Islet of Langerhans (tissue), 1 donor: Measurements from ENCODE around the genes RNF217, HDDC2 and HEY2.

GRCh38 chr6:124244340-124244786 is 440.7 kb downstream of the NKAIN2 start:
- RRBS: no CpG with 5 or more reads among the region's 5 CpGs

DNA sequence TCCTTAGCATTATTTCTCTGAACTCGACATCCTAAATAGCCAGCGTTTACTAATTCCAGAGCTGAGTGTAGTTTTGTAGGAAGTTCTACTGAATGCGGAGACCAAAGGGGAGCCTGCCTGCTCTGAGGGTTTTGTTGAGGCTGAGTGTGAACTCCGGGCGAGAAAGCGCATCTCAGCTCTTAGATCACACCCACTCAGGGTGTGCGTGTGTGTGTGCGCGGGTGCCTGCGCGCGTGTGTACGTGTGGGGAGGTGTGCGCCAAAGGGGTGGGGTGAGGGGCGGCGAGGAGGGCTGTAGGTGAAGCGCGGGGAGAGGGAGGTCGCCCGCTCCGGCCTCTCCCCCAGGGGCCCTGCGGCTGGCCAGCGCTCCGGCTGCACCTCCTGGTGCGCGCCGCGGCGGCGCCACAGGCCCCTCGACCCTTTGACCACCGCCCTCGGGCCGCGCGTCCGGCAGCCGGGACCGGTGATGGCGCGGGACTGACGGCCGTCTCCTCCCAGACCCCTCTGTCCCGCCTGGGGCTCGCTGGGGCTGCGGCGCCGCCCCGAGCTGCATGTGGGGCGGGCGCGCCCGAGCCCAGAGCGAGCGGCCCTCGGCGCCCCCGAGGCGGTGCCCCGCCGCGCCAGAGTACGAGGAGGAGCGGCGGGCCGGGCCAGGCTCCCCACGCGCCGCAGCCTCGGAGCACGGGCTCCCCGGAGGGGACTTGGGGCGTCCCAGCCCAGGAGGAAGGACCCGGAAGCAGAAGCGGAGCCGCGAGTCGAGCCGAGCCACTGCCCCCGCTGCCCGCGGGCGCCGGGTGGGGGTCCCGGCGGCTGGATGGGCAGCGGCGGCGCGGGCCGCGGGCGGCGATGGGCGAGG is at the start of gene RNF217:
Gene RNF217 (plus strand): TSS at position 738 of the 855 bp plus-strand sequence.
- RRBS: 3% methylated on average over 36 of the region's 95 CpGs

GRCh38 chr6:125205968-125206402 is 52.4 kb downstream of the TPD52L1 start:
- RRBS: no CpG with 5 or more reads among the region's 2 CpGs

- RRBS: 3% methylated on average over 35 of the region's 66 CpGs
Observed at GRCh38 chr6:125301459-125302550, at the start of gene HDDC2. HDDC2 (minus strand) TSS chr6:125301967.

DNA sequence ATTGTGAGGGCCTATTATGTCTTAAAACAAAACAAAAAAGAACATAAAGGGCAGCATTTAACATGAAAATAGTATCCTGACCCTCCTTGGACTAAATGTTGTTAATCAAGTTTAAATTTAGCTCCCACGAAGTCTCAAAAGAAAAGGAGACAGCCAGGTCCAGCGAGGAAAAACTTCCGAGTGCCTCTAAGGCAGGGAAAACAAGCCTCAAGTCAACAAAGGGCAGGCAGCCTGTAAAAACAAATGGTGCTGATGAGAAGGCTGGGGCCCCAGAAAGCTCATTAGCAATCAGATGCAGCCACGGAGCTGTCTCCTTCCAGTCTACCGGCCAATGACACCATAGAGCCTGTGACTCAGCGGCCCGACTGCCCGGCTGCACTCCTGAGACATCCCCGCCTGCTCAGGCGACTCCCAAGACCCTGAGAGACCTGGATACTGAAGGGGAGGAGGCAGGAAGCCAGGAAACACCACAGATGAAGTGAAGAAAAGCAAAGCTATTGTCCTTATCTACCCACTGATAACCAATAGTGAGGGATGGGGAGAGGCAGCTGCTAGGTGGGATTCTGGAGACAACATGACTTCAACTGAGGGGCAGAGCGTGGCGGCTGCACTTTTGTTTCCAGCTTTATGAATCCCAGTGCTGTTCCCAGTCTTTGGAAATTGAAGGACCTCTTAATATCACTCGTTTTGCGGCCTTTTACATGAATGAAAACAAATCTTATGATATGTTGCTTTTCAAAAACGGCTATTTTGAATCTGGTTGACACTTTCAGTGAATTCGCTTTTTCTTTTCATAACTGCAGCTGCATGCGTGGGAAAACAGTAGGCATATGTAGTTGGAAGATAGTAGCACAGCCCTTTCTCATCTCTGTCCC is 120.2 kb upstream of the HDDC2 start:
- RRBS: 19% methylated on average over 4 of the region's 17 CpGs

- RRBS: 3% methylated on average over 22 of the region's 66 CpGs
Observed at GRCh38 chr6:125749579-125750272, at the start of gene HEY2. HEY2 (plus strand) TSS chr6:125749632.

DNA sequence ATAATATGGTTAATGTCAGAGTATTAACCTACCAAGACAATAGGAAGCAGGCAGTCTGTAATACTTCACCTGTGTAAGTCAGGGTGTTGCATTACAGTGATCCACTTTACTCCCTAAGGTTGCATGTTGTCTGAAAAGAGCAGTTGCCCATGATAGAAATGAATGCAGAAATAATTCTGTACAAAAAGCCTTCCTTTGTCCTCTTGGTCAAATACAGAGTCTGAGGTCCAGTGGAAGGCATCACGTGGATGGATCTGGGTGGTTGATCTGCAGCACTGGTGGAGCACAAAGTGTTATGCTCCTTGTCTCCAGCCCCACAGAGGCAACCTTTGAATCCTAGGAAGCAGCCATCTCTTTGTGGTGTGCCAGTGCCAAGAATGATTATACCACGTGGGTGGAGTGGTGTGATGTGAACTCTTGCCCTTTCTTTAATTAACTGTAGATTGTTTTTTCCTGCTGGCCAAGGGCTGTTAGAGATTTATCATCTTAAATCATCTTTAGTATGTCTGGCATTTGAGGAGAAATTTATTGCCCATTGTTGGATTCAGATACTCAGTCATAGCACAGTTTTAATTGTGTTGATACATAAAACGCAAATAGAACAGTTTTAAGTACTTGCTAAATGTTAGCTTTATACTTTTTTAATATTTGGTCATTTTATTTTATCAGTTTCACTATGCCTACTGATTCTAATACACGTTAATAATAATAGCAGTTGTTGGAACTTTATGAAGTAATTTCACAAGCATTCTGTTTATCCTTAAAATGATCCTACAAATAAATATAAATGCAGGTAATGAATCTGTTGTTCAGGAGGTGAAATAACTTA is 31.1 kb downstream of the NCOA7 start:
- RRBS: no CpG with 5 or more reads among the region's 4 CpGs

- RRBS: no CpG with 5 or more reads among the region's 5 CpGs
Observed at GRCh38 chr6:125869521-125869720, 78.7 kb downstream of the NCOA7 start.

DNA sequence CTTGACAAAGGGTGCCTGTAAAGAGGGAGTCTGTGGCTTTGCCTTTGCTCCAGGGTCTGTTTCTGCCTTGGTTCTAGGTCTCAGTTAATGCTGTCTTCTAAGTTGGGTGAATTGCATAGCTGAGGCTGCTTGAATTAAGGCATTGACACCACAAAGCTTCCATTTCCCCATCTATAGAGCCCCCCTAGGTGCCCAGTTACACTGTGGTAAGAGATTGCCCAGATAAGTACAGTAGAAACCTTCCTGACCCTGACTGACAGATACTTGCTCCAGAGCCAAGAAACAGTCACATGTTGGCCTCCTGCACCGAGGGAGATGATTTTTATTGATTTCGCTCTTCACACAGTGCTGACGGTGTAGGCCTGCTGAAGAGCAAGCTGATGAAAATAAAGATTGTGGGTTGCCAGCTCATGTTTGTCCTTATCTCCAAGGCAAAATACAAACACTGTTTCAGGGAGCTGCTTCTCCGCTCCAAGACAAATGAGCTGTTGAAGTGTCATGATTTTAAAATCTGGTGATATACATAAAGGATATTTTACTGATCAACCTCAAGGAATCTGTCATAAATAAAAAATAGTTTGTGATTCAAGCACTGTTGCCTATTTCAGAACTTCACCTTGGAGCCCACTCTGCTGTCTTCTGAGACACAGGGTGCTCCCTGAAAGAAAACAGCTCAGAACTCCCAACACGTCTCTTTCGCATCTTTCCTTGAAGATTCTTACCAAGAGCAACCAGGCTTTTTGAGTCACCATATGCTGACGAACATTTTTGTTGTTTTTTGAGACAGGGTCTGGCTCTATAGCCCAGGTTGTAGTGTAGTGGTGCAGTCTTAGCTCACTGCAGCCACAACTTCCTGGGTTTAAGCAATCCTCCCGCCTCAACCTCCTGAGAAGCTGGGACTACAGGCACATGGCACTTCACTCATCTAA is 68.1 kb downstream of the TRMT11 start:
- RRBS: no CpG with 5 or more reads among the region's 8 CpGs

- RRBS: 5% methylated on average over 15 of the region's 26 CpGs
Observed at GRCh38 chr6:127516323-127516815, 57.2 kb upstream of the KIAA0408 start.

GRCh38 chr6:127934473-127935010 is 33.7 kb upstream of the THEMIS start:
- RRBS: no CpG with 5 or more reads among the region's 6 CpGs

- RRBS: no CpG with 5 or more reads among the region's 5 CpGs
Observed at GRCh38 chr6:128222360-128222946, 297.9 kb downstream of the PTPRK start.

DNA sequence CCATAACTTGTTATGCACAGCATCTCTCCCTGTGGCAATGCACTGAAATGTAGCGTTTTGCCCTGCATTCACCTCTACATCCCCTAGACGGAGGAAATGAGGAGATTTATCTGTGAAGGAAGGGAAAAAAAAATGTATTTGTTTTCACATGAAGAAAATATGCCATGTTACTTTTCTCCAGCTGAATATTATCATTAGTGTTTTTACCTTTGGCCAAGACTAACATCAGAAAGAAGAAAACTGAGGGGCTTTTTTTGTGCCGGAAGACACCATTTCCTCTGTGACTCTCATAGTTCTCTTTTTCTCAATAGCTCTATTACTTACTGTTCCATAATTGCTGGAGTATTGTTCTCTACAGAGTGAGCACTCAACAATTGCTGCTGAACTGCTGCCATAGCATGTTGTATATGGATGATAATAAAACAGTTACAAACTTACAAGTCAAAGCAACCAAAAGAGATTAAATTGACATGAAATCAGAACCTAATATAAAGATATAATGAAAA is 280.3 kb downstream of the PTPRK start:
- RRBS: no CpG with 5 or more reads among the region's 3 CpGs

GRCh38 chr6:128511208-128512046 is 9.0 kb downstream of the PTPRK start:
- RRBS: no CpG with 5 or more reads among the region's 6 CpGs

GRCh38 chr6:128518972-128519523 is 1.4 kb downstream of the PTPRK start:
- RRBS: 2% methylated on average over 8 of the region's 36 CpGs

- RRBS: no CpG with 5 or more reads among the region's 6 CpGs
Observed at GRCh38 chr6:128885421-128885882, 2.5 kb downstream of the LAMA2 start.

GRCh38 chr6:128947416-128948241 is 64.7 kb downstream of the LAMA2 start:
- RRBS: no CpG with 5 or more reads among the region's 4 CpGs

GRCh38 chr6:128997607-128998260 is 114.8 kb downstream of the LAMA2 start:
- RRBS: no CpG with 5 or more reads among the region's 7 CpGs

GRCh38 chr6:129013386-129013968 is 130.5 kb downstream of the LAMA2 start:
- RRBS: no CpG with 5 or more reads among the region's 6 CpGs

DNA sequence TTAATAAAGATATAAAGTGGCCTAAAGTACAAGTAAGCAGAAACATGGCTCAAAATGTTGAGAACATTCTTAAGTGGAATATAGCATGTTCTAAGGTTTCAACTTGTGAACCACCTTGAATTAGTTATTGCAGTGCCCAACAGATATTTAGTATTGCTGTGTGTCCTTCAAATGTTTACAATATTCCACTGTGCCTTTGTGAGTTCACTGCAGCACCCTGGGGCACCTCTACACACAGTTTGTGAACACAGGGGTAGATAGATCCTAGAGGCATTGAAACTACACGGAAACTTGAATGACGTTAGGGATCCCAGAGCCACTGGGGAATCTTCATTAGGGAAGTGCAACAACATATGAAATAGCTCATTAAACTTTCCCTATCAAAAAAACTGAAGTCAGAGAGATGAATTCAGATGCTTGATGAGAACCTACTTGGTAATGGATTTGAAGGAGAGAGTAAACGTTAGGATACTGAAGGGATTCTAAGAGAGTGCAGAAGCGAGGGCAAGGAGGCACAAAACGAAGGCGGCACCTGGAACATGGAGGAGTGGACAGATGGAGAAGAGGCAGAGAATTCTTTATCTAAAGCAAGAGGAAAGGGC is 363.4 kb downstream of the LAMA2 start:
- RRBS: no CpG with 5 or more reads among the region's 6 CpGs